Helper T cell (primary cell): ENCODE measurements around the genes PGAP4, OR13F1 and TAL2.

GRCh38 chr9:101486960-101487539 is at the start of gene PGAP4:
Gene PGAP4 (minus strand): TSS chr9:101487173.
- PRO-cap, 2 experiments = no peak in any of the 2 experiments

DNA sequence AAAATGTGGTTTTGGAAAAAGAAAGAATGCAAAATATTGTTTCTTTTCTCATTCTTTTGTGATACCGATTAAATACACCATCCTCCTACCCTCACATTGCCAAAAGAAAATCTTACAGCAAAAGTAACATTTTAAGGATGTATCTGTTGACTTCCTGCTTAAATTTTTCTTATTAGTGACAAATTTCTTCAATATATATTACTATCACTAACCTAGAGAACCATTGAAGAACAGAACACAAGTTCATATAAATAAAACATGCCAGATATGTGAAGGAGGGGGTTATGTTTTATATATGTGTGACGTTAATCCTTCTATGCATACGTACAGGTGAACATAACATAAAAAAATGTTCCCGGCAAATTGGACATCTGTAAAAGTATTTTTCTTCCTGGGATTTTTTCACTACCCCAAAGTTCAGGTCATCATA is at the start of gene OR13F1:
Gene OR13F1, plus strand, starts transcription at position 350 of the 430 bp plus-strand sequence.
- PRO-cap, 2 experiments = no peak in any of the 2 experiments

- PRO-cap, 2 experiments = no peak in any of the 2 experiments
Observed at GRCh38 chr9:104779991-104780626, 16.2 kb downstream of the NIPSNAP3B start.

DNA sequence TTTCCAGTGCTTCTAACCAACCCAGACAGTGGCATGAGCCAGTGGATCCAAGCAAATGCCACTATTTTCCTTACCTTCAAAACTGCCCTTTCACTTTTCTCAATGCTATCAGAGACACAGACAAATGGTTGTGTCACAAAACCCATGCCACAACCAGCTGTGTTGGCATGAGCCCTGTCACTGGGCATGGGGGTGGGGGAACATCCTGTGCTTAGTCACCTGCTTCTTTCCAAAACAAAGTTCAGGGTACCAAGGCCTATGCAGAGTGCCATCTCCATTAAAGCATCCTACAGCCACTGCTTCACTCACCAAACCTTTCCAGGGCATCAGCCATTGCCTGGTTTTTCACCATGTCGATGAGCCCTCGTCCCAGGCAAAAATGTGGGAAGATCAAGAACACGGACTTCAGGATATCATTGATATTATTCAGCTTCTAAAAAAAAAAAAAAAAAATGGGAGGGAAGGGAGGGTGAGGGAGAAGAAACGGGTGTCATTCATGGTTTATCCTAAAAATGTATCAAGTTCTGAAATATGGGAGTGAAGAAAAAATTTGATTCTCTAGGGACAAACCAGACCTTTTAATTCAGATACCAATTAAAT is 30.2 kb downstream of the NIPSNAP3B start:
- PRO-cap, 2 experiments = no peak in any of the 2 experiments

GRCh38 chr9:104810815-104811666 is 47.1 kb downstream of the NIPSNAP3B start:
- PRO-cap, 2 experiments = no peak in any of the 2 experiments

GRCh38 chr9:104841455-104842411 is 77.8 kb downstream of the NIPSNAP3B start:
- PRO-cap, 2 experiments = no peak in any of the 2 experiments

DNA sequence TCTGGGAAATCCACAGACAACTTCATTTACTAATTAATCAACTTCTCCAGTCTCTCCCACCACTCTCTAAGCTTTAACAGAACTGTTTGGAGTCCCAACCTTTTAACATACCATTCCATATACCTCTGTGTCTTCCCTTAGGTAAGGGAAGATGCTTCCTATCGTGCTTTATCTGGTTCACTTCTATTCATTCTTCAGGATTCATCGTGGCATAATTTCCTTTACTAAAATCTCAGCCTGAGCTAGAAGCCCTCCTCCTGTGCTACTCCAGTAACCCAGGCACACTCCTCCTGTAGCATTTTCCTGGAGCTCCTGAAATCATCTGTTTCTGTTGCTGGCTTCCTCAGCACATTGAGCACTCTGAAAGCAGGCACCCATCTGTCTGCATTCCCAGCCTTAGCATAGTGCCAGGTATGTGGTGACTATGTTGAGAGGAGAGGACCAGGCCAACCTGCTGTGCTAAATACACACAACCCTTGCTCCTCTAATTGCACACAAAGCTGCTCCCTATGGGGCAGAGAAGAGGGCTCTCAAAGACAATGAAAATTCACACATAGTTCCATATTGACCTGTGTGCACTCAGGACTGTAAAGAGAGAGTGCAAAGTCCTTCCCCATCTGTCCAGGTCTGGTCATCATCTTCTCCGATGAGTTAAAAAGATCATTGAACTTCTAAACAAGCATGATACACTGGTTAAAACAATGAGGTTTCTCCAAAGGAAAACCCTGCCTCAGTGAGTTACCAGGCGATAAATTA is 38.5 kb downstream of the ABCA1 start:
- PRO-cap, 2 experiments = no peak in any of the 2 experiments

DNA sequence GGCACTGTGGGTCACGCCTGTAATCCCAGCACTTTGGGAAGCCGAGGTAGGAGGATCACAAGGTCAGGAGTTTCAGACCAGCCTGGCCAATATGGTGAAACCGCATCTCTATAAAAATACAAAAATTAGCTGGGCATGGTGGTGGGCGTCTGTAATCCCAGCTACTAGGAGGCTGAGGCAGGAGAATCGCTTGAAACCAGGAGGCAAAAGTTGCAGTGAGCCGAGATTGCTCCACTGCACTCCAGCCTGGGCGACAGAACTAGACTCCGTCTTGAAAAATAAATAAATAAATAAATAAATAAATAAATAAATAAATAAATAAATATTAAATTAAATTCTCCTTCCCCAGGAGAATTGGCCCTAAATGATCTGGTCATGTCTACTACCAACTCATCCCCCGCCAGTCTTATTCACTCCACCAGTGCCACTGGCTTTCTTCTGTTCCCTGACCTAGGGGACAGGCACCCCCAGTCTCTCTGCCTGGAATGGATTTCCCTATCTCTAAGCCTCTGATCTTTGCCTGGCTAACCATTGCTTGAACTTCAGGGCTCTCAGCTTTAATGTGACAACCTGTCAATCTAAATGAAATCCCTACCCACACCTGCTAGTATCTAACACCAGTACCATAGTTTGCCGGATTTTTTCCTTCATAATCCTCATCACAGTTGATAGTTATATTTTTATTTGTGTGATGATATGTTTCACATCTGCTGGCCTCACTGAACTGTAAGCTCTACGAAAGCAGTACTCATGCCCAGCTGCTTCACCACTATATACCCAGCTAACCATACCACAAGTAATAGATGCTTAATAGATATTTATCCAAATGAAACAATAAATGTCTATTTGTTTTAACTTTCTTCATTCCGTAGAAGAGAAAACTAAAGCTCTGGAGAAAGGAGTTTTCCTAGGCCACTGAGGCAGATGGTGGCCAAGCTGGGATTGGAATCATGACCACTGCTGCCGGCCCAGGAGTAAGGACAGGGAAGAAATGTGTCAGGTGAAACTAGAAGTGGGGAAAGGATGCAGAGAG is 29.4 kb downstream of the ABCA1 start:
- PRO-cap, 2 experiments = no peak in any of the 2 experiments

GRCh38 chr9:104904657-104905505 is 23.1 kb downstream of the ABCA1 start:
- PRO-cap, 2 experiments = no peak in any of the 2 experiments

GRCh38 chr9:104907709-104907940 is 20.3 kb downstream of the ABCA1 start:
- PRO-cap, 2 experiments = no peak in any of the 2 experiments

DNA sequence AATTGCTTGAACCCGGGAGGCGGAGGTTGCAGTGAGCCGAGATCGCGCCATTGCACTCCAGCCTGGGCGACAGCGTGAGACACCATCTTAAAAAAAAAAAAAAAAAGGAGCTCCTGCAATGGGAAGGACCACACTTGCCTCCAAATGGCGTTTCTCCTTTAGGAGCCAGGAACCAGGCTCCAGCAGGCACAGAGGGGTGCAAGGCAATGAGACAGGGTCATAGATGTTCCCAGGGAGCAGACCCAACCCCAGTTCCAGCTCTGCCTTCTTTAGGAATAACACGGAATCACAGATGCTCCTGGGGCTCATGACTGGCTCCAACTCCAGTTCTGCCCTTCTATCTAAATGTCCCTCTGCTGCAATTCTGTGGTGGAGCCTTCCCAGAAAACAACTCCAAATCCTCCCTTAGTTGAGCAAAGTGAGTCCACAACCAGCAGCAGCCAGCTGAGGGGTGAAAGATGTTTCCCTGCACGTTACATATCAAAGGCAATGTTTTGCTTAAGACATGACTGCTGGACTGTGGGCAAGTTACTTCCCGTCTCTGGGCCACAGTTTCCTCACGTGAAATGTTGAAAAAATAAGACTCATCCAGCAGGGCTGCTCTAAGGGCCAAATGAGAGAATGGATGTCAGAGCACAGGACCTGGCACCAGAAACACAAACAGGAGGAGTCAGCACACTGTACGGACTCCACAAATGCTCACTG is 138.2 kb upstream of the ABCA1 start:
- PRO-cap, 2 experiments = no peak in any of the 2 experiments

- PRO-cap, 2 experiments = peak in 2 of 2 experiments; most common plus-strand start chr9:105245691 (in 2)
Observed at GRCh38 chr9:105245626-105245835, 1.1 kb downstream of the SLC44A1 start.

DNA sequence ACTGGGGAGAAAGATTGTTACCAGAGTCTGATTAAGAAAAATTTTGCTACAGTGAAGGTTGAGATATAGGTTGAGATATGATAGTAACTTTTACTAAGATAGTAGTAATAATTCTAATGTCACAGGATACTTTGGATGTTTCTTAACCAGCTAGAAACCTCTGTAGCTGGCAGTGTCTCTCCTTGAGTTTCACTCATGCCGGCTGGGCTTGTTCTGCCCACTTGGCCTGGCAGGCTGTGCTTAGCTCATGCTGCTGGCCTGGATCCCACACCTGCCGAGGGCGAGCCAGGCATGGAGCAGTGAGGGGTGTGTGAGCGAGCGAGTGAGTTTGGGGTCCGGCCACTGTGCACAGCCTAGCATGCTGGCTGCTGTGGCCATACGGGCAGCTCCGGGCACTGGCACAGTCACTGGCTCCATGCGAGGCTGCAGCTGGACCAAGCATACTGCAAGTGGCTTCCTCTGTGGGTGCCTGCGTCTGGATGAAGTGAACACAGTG is 9.7 kb downstream of the FSD1L start:
- PRO-cap, 2 experiments = no peak in any of the 2 experiments

- PRO-cap, 2 experiments = no peak in any of the 2 experiments
Observed at GRCh38 chr9:105661969-105662627, at the start of gene TAL2. Gene TAL2 (plus strand): TSS chr9:105662457.

GRCh38 chr9:106755563-106756383 is 107.2 kb upstream of the ZNF462 start:
- PRO-cap, 2 experiments = no peak in any of the 2 experiments

DNA sequence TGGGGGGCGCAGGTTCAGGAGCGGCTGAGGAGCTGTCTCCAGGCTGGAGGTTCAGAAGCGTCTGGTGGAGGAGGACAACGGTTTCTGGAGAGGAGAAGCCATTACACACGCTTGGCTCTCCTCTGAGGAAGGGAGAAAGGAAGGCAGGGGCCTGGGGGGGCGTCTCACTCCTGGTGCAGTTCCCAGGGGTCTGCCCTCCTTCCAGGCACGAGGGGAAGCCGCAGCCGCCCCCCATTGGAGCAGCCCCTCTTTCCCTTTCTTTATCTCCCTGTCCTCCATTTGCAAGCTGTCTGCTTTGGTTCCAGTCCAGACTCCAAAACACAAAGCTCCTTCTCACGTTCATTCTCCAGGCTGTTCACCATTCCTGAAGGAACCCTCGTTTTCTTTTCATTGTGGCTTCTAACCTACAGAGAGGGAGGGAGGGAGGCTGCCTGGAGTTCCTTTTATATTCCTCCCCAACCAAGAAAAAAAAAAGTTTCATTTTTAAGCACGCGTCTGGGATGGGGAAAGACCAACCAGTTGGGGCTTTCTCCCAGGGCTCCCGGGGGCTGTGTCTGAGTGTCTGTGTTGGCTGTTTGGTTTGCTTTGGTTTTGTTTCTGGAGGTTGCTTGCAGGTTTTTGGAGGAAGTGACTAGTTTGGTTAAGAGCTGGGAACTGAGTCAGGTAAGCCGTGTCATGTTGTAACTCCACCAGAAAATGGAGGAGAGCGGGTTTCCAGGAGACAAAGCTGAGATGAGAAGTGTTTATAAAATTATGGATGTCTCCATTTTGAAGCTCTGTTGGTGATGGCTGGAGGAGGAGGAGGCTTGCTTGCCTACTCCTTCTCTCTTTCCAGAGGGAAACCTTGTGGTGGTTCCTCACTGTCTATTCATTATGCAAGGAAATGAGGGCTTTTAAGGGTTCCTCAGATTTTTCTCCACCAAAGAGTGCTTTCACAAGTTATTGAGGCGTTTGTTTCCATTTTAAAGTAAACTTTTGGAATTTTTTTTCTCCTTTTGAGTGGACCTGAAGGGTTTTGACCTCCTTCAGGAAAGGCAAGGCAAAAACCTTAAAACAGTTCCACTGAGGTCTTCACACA is 1.6 kb downstream of the ZNF462 start:
- PRO-cap, 2 experiments = no peak in any of the 2 experiments

DNA sequence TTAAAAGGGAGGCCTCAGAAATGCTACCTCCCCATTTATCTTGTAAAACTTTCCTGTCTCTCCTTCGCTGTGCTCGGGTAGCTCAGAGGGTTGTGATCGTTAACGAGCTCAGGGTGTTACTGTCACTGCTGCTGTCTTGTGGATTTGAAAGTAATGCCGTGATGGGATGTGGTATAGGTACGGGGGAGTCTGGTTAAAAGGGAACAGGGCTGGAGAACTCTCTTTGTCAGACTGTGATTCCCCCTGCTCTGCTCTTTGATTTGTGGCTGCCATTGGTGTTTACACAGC is 26.2 kb downstream of the ZNF462 start:
- PRO-cap, 2 experiments = no peak in any of the 2 experiments

- PRO-cap, 2 experiments = no peak in any of the 2 experiments
Observed at GRCh38 chr9:106892712-106893173, 29.8 kb downstream of the ZNF462 start.

DNA sequence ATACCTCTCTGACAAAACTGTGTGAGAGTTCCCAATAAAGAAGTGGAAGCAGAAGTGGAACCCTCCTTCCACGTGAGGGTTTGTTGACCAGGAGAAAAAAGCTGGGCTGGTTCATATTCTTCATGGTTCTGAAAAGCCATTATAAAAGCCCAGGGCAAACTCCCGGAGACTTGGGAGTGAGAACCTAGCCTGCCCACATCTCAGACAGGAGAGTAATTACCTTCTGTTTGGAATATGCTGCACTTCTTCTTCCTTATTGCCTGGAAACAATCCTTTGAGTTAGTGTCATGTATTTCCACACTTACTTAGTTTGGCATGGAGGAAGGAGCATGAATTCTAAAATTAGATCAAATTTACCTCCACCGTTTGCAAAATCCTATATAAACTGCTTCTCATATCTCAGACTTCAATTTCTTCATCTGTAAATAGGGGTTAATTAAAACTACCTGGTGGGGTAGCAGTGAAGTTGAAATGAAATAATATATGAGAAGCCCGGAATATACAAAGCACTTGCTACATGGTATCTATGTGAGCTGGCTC is 140.2 kb upstream of the RAD23B start:
- PRO-cap, 2 experiments = no peak in any of the 2 experiments

GRCh38 chr9:107175057-107175362 is 108.1 kb upstream of the RAD23B start:
- PRO-cap, 2 experiments = no peak in any of the 2 experiments